SUDHL5 (cell line): ENCODE data around the genes NLRP12 and TFPT.

GRCh38 chr19:51805343-51805889, 10.5 kb downstream of the FPR3 start:
- PRO-cap: no peak

DNA sequence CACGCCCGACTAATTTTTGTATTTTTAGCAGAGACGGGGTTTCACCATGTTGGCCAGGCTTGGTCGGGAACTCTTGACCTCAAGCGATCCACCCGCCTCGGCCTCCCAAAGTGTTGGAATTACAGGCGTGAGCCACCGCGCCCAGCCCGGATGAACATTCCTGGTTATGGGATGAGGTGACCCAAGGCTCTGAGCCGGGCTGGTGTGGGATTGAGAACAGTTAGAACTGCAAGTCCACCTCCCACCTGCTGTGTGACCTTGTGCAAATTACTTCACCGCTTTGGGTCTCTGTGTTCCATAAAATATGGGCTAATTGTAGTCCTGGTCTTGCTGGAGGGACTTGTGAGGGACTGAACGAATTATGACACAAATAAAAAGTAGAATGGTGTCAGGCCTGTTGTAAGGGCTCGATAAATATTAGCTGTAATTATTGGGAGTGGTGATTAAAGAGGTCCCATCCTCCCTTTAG, 1.2 kb downstream of the PPP2R1A start:
- PRO-cap: no peak

GRCh38 chr19:52192721-52193485, 3.1 kb downstream of the PPP2R1A start:
- PRO-cap: no peak

GRCh38 chr19:52230876-52231517, 38.4 kb upstream of the ZNF766 start:
- PRO-cap: no peak

DNA sequence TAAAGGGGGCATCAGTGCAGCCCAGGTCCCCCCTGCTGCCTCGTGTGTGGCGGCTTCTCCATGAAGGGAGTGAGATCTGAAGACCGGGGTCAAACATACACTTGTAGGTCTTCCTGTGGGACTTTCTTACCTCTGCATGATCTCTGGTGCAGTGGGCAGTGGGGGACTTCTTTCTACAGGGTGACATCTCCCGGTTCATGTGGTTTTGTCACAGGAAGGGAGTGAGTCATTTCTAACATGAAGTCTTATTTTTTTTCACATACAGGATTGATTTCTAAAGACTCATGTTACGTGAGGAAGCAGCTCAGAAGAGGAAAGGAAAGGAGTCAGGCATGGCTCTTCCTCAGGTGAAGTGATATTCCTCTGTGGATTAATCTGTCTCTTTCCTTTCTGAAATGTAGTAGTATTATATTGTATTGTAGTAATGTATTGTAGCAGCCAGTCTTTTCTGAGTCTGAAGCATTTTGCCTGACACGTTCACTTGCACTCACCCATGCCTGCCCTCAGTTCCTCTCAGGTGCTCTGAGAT, 15.6 kb downstream of the ZNF808 start:
- PRO-cap: no peak

GRCh38 chr19:52569564-52569941, 534 bp upstream of the ZNF701 start:
- PRO-cap: no peak

- PRO-cap: bidirectional peak, plus-strand start at chr19:52734776, minus-strand start at chr19:52734702
Measured at GRCh38 chr19:52733751-52734914, 711 bp downstream of the ZNF611 start.

- PRO-cap: no peak
Measured at GRCh38 chr19:52896659-52897111, 750 bp downstream of the ZNF320 start.

GRCh38 chr19:52938752-52939206, 15.6 kb upstream of the ZNF888 start:
- PRO-cap: no peak

- PRO-cap: no peak
Measured at GRCh38 chr19:52941667-52942265, 18.5 kb upstream of the ZNF888 start.

GRCh38 chr19:53089647-53090434, 13.4 kb downstream of the ZNF160 start:
- PRO-cap: no peak

DNA sequence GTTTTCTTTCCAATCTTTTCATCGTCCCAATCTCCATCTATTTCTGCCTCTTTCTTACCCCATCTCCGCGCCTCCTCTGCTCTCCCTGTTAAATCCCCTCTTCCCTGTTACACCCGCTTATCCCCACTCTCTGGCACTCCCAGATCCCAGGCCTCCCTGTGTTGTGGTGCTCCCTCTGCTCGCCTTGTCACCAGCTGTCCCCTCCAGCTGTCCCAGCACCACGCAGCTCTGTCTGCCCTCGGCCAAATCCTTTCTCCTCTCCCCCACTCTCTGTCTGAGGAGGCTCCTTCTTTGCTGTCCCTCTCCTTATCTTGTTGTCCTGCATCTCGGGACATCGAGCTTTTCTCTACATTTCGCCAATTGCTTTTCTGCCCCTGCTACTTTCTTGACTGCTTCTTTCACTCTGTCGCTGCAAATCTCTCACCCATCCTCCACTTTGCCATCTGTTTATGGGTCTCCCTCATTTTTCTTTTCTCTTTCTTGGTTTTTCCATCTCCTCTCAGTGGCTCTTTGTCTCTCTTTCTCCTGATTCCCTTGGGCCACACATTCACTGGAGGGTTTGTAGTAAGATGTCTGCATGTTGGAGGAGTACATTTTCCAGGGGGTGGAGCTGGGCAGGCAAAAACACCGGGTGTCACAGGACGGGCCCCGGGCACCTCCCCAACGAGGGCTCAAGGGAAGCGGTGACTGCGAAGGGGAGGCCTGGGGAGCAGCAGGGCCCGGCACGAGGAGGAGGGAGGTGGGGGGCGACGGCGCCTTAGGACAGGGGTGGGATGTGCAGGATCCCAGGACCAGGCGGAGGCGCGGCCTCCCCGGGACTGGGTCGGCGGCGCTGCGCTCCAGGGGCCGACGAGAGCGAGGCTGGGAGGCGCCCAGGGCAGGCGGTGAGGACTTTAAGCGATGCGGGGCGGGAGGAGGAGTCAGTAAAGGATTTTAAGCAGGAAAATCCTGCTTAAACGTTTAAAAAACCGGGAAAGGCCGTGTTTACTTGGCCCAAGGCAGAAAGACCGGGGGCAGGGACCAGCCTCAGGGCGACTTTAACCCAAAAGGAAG, 717 bp downstream of the ZNF160 start:
- PRO-cap: bidirectional peak, plus-strand start at position 674 of the sequence, minus-strand start at position 446 of the sequence; unidirectional peak, plus-strand start at position 896 of the sequence

DNA sequence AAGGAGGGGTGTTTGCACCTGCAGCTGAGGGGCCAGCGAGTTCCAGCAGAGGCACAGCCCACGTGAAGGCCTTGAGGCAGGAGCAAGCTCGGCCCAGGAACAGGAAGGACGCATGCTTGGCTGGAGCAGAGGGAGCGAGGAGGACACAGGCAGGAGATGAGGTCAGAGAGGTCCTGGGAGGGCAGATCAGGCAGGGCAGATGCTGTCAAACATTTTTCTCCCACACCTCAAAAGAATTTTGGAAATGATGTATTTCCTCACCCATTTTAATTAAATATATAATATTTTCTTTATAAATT, 9.3 kb downstream of the ZNF415 start:
- PRO-cap: no peak

DNA sequence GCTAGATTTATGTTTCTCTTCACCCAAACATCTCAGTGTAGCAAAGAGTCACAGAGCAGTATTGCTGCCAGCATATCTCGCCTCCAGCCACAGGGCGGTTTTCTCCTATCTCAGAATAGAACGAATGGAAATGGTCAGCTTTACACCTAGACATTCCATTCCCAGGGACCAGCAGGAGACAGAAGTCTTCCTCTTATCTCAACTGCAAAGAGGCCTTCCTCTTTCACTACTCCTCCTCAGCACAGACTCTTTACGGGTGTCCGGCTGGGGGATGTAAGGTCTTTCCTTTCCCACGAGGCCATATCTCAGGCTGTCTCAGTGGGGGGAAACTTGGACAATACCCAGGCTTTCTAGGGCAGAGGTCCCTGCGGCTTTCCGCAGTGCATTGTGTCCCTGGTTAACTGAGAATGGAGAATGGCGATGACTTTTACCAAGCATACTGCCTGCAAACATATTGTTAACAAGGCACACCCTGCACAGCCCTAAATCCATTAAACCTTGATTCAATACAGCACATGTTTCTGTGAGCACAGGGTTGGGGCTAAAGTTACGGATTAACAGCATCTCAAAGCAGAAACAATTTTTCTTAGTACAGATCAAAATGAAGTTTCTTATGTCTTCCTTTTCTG, 1.2 kb downstream of the ZNF813 start:
- PRO-cap: no peak

DNA sequence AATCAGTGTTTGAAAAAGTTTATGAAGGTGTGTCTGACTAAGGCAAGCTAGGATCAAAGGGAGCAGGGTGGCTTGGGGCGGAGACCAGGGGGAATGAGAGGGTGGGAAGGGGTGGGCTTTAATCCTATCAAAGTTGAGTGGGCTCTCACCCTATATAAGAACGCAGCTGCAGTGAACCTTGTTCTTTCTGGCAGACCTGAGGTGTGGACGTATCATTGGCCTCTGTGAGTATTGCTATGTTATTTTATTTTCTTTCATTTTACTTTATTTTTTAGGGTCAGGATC, 37.4 kb downstream of the NLRP12 start:
- PRO-cap: no peak

DNA sequence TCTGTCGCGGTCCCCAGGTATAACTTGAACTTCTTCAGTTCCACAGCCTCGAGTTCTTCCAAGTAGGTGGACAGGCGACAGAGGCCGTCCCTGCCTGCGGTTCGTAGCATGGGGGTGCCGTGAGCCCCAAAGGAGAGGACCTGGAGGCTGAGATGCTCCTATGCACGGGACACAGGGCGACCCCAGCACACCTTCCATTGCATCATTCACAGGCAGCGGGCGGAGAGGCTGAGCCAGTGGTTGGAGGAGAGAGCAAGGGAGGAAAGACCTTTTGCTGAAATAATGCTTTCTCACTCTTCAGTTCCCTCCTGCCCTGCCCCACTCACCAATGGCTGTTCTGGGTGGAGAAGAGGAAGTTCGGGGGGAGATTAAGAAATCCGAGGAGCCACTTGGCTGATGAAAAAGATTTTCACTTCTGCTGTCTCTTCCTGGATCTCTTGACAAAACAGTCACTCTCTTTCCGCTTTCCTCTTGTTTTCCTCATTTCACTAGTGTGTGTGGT, at the start of gene NLRP12:
TSS of gene NLRP12 (minus strand) at position 250 of the 502 bp plus-strand sequence.
- PRO-cap: no peak

DNA sequence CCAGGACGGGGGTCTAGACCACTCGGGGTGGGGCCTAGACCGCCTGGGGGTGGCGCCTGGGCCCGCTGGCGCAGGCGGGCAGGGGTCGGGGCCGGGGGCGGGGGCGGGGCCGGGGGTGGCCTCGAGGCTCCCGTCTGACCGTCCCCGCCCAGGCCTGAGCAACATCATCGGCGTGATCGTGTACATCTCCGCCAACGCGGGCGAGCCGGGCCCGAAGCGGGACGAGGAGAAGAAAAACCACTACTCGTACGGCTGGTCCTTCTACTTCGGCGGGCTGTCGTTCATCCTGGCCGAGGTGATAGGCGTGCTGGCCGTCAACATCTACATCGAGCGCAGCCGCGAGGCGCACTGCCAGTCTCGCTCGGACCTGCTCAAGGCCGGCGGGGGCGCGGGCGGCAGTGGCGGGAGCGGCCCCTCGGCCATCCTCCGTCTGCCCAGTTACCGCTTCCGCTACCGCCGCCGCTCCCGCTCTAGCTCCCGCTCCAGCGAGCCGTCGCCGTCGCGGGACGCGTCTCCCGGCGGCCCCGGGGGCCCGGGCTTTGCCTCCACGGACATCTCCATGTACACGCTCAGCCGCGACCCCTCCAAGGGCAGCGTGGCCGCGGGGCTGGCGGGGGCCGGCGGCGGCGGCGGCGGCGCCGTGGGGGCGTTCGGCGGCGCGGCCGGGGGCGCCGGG, 9.4 kb upstream of the CACNG6 start:
- PRO-cap: no peak

- PRO-cap: no peak
Measured at GRCh38 chr19:53982604-53983437, 8.6 kb upstream of the CACNG6 start.

DNA sequence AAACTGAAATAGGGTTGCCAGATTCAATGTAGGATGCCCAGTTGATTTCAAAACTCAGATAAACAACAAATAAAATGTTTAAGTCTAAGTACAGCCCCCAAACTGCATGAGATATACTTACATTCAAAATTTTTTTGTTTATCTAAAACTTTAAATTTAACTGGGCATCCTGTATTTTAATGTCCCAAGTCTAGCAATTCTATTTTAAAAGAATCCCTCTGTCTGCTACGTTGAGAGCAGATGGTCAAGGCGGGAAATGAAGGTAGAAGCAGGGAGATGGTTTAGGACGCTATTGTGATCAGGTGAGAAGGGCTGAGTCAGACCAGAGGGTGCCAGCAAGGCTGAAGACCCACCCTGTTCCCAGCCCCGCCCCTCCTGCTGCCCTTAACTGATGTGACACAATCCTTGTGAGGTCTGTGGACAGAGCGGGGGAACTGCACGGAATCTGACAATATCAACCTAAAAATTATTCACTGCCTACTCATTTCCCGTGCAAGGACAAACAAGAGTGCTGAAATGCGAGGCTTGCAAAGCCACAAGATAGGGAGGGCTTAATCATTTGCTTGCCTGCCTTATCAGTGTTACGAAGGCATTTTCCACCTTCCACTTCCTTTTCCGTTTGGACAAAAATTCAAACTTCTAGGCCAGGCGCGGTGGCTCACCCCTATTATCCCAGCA, 28.6 kb downstream of the CACNG6 start:
- PRO-cap: no peak

- PRO-cap: bidirectional peak, plus-strand start at chr19:54115499, minus-strand start at chr19:54115298; bidirectional peak, plus-strand start at chr19:54115812, minus-strand start at chr19:54115644
Measured at GRCh38 chr19:54114773-54116003, at the start of gene TFPT. Gene TFPT (minus strand): TSS chr19:54115657.